B cell (primary cell): ENCODE measurements around a stretch of chr9.

GRCh38 chr9:5839355-5839738 lies 6.4 kb upstream of the ERMP1 start:
- PRO-cap = no peak
- CAGE, long polyA plus RNA = no peak

DNA sequence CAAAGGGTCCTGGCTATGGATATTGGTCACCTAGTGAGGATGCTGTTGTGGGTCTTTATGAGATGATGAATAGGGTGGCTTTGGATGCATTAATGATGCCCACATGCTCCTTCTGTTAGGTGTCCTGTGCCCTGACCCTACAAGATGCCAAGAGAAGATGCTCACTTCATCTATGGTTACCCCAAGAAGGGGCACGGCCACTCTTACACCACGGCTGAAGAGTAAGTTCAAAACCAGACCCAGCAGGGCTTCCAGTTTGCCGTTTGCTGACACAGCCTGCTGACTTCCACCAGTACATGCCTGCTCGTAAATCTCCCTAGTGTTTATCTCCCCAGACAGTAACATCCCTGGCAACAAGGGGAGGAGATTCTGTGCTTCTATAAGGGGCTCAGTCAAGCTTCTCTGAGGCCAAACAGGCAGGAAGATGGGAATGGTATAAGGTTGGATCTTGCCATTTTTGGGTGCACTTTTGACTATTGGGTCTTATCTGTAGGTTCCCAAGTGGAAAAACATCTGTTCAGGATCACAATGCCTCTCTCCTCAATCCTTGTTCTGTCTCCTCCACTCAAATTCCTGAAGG lies 1.7 kb downstream of the MLANA start:
- PRO-cap = no peak
- CAGE, long polyA plus RNA = no peak

- PRO-cap = no peak
- CAGE, long polyA plus RNA = no peak
Measured at GRCh38 chr9:6217894-6218719, 2.5 kb downstream of the IL33 start.

DNA sequence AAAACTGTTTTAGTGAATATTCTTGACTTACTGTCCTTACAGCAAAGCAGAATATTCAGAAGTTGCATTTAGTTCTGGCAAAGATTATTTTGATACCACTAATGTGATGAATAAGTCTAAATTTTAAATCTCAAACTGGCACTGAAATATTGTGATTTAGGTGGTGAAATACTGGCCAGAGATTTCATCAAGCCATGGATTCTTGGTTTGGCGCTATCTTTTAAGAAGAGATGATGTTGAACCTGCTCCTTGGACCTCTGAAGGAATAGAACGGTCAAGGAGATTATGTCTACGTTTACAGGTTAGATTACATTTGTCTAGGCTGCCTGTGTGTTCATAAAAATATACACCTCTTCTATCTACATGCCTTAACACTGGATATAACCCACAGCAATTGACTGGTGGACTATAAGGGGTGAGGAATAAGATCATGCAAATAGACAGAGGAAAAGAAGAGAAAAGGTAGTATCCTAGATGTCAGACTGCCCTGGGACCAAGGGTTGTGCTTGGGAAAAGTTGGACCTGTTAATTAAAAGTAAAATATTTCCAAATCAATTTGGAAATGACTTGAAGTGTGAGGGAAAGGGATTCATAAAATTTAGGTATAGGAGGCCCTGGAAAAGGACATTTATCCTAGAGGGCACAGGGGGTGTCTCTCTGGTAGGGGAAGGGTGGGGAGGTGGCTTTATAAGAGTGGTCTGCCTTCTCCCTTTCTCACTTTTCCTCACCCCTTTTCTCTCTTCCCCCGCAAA lies 85.0 kb downstream of the UHRF2 start:
- PRO-cap = no peak
- CAGE, long polyA plus RNA = no peak

GRCh38 chr9:6605145-6605613 lies 40.4 kb downstream of the GLDC start:
- PRO-cap = no peak
- CAGE, long polyA plus RNA = no peak

GRCh38 chr9:6646294-6646654 lies 745 bp upstream of the GLDC start:
- PRO-cap = no peak
- CAGE, long polyA plus RNA = no peak

- PRO-cap = bidirectional peak, plus-strand start at chr9:6680982, minus-strand start at chr9:6680896
- CAGE, long polyA plus RNA = no peak
Measured at GRCh38 chr9:6680485-6681142, 35.1 kb upstream of the GLDC start.

GRCh38 chr9:6715653-6715965 lies 42.2 kb upstream of the KDM4C start:
- PRO-cap = no peak
- CAGE, long polyA plus RNA = no peak

- PRO-cap = bidirectional peak, plus-strand start at chr9:6758849, minus-strand start at chr9:6758555; bidirectional peak, plus-strand start at chr9:6759143, minus-strand start at chr9:6759032
- CAGE, long polyA plus RNA = no peak
Measured at GRCh38 chr9:6758229-6759286, 785 bp downstream of the KDM4C start.

DNA sequence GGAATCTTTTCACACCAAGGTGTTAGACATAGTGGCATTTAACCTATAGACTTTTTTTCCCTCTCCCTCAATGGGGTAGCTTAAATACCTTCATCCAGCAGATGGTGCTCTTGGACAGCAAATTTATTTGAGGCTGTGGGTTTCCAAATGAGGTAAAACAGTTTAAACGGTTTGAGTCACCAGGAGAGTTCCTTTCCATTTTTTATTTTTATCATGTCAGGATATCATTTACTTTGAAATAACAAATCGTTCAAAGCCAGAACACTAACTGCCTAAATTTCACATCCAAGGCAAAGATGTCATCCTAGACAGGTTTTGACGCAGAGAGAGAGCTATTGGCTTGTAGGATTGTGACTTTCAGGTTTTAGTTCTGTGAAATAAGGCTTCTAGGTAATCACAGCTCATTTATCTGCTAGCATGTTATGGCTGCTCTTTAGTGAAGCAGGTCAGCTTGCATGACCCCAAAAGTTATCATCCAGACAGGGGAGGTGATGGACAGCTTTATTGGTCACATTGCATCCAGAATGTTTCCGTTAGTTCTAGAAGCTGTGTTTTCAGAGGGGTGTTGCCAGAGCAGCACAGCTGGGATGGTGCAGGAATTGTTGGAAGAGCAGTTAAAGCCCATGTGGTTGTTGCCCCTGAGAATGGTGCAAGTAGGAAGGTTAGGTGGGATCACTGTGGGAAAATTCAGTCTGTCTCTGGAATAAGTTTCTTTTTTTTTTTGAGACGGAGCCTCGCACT lies 69.8 kb downstream of the KDM4C start:
- PRO-cap = no peak
- CAGE, long polyA plus RNA = no peak

GRCh38 chr9:6890437-6890916 lies 132.7 kb downstream of the KDM4C start:
- PRO-cap = no peak
- CAGE, long polyA plus RNA = no peak

DNA sequence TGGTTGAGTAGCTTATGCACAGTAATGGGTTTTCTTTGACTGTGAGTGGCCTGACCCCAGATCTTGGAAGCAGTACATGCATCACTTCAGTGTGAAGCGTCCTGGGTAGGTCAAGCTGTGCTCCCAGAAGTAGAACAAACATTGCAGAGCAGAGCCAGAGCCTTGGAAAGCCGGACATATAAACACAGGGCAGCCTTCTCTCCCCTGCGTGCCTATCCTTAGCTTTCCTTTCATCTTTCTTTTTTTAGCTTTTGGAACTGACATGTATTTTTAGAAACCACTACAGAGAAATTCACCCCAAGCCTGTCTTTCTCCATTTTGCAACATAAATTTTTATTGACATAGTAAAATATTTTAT lies 389.4 kb downstream of the KDM4C start:
- PRO-cap = no peak
- CAGE, long polyA plus RNA = no peak

GRCh38 chr9:7147618-7148238 lies 390.0 kb downstream of the KDM4C start:
- PRO-cap = no peak
- CAGE, long polyA plus RNA = no peak

DNA sequence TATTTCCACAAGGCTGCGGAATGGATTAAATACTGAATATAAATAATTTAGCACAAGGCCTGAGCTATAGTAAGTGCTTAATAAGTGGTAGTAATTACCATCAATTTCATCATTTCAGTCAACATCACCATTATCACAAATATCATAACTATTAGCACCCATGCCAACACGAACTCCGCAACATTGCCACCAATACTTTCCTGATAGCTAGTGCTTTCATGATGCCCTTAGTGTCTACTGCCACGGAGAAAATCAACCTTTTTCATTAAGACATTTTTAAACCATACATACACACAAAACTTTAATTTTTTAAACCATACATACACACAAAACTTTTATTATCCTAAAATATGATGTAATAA lies 1219.1 kb downstream of the PTPRD start:
- PRO-cap = no peak
- CAGE, long polyA plus RNA = no peak

- PRO-cap = no peak
- CAGE, long polyA plus RNA = no peak
Measured at GRCh38 chr9:10819219-10819705, 206.5 kb upstream of the PTPRD start.

DNA sequence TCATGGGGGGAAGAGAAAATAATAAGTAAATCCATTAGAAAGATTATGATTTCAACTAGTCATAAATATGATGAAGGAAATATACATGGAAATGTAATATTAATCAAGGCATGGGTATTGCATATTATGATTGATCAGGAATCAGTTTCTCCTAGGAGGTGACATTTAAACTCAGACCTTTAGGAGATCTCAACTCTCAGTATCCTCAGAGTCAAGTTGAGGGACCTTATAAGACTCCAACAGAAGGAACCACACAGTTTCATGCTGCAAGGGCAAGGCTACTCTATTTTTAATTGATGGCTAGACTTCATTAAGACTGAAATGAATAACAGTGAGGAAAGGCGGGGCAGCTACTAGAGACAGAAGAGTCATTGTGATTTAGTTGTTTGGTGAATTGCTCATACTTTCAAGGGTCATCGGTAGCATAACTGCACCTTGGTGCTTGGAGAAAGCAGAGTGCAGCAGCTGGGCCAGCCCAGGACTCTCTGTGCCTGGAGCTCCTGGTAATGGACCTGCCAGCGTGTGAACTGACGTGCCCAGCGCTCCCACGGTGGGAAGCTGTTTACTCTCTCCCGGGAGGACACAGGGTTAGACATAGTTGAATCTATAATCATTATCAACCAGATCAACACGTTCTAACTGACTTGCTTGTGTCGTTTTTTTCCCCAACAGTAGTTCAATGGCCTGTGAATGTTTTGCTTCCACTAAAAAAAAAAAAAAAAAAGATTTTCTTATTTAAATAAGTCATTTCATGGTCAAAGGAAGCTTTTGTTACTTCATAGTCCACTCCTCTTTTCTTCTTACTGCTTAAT lies 42.8 kb downstream of the LURAP1L start:
- PRO-cap = no peak
- CAGE, long polyA plus RNA = no peak

DNA sequence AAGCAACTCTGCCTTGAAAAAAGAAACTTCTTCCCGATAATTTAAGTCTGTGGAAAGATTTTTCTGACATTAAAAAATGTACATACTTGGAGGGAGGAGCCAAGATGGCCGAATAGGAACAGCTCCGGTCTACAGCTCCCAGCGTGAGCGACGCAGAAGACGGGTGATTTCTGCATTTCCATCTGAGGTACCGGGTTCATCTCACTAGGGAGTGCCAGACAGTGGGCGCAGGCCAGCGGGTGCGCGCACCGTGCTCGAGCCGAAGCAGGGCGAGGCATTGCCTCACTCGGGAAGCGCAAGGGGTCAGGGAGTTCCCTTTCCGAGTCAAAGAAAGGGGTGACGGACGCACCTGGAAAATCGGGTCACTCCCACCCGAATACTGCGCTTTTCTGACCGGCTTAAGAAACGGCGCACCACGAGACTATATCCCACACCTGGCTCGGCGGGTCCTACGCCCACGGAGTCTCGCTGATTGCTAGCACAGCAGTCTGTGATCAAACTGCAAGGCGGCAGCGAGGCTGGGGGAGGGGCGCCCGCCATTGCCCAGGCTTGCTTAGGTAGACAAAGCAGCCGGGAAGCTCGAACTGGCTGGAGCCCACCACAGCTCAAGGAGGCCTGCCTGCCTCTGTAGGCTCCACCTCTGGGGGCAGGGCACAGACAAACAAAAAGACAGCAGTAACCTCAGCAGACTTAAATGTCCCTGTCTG lies 241.5 kb downstream of the MPDZ start:
- PRO-cap = no peak
- CAGE, long polyA plus RNA = no peak

GRCh38 chr9:13135333-13136145 lies 144.0 kb downstream of the MPDZ start:
- PRO-cap = no peak
- CAGE, long polyA plus RNA = no peak

GRCh38 chr9:14086195-14086866 lies 227.6 kb downstream of the NFIB start:
- PRO-cap = no peak
- CAGE, long polyA plus RNA = no peak

GRCh38 chr9:14116052-14116413 lies 197.9 kb downstream of the NFIB start:
- PRO-cap = no peak
- CAGE, long polyA plus RNA = no peak